Type B pancreatic cell (in vitro differentiated cells): ENCODE measurements around a stretch of chr7.

- PRO-cap = no peak
Measured at GRCh38 chr7:131976930-131977164, 420.4 kb upstream of the PODXL start.

GRCh38 chr7:132393689-132394355 lies 182.4 kb downstream of the PLXNA4 start:
- PRO-cap = no peak

- PRO-cap = no peak
Measured at GRCh38 chr7:132402233-132402490, 174.1 kb downstream of the PLXNA4 start.

GRCh38 chr7:132434123-132434562 lies 142.1 kb downstream of the PLXNA4 start:
- PRO-cap = no peak

- PRO-cap = no peak
Measured at GRCh38 chr7:132508016-132508767, 68.1 kb downstream of the PLXNA4 start.

- PRO-cap = no peak
Measured at GRCh38 chr7:133416332-133416925, 163.6 kb downstream of the EXOC4 start.

- PRO-cap = no peak
Measured at GRCh38 chr7:133708694-133709343, 418.3 kb upstream of the LRGUK start.

DNA sequence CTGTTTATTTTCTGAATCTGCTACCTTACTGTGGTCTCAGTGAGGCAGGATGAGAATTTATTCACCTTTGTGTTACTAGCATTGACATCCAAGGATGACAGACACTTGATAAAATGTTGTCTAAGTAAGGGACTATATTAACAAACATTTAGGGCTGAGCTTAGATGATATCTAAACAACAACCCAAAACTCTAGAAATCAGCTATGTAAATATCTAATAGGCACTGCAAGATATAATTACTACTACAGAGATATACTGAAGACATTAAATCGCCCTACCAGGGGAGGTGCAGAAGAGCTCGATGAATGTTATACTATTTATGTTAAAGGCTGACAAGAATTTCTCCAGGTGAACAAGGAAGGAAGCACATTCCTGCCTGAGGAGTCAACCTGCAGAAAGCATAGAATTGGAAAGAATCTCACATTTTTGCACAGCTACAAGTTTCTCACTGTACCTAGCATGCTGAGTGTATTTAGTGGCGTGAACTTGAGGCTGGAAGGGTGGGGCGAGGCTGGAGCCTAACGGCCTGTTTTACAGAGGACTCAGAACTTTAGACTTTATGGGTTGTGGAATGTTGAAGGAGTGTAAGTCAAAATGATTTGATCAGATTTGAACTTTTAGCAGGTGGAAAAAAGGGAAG lies 373.7 kb upstream of the LRGUK start:
- PRO-cap = no peak

DNA sequence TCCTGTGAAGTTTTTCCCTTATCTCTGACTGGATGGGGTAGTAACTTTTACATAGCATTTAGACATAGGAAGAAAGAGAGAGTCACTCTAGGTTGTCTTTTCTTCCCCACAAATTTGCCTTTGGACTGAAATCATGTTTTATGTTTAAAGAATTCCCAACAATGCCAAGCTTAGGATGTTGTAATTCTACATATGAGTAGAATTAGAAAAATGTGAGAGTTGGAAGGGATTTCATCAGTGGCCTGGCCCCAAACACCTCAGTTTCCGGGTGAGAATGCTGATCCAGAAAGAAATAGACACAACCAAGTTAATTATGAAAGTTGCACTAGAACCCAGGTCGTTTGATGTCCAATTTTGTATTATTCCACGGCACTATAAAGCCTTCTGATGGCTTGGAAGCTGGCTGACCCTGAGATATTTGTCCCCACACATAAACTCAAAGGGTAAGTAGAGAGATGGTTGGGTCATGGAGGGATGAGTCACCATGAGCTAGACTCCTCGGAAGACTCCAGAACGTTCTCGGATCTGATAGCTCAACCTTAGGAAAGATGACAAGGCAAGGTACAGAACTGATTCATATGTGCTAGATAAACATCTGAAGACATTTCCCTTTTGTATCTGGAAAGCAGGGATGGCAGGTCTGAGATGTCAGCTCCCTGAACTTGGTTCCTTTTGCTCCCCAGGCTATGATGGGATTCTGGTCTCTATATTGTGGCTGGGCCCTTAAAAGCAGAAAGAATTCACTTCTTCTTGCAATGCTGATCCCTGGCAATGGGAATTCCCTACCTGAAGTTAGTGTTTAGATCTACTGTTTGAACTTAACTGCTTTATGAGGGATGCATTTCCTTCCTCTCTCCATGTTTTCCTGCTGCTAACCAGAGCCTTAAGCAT lies 48.8 kb upstream of the SLC35B4 start:
- PRO-cap = no peak

GRCh38 chr7:134515824-134516284 lies 11.5 kb upstream of the AKR1B10 start:
- PRO-cap = no peak

- PRO-cap = no peak
Measured at GRCh38 chr7:134562178-134562456, 13.2 kb downstream of the AKR1B15 start.

DNA sequence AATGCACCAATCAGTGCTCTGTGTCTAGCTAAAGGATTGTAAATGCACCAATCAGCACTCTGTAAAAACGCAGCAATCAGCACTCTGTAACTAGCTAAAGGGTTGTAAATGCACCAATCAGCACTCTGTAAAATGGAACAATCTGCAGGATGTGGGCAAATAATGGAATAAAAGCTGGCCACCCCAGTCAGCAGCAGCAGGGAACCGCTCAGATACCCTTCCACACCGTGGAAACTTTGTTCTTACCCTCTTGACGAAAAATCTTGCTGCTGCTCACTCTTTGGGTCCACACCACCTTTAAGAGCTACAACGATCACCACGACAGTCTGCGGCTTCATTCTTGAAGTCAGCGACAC lies 16.0 kb downstream of the AKR1B15 start:
- PRO-cap = no peak

DNA sequence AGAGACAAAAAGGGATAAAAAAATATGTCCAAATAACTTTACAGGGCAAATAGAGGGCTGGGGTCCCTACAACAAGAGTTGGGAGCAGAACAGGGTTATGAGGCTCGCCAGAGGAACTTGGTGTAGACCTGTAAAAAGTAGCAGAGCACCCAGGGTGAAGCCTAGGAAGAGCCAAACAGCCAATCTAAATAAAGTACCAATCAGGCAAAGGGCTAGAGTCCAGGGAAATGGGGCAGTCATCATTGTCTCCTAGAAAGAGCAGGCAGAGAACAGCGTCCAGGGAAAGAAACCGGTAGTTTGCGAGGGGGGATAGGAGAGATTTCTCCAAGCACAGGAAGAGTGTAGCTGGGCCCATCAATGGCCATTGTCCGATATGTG lies 60.1 kb upstream of the CALD1 start:
- PRO-cap = no peak

DNA sequence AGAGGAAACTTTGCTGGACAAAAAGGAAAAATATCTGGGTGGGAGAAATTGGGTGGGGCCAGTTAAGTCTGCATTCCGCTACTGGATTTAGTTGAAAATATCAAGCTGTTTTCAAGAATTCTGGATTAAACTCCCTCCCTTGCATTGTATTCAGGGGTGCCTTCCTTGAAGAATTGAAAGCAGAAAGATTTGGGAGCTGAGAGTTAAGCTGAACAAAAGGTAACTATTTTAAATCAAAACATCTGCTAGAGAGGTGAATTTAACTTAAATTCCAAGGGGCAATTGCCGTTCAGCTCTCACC lies 34.1 kb upstream of the CALD1 start:
- PRO-cap = no peak

DNA sequence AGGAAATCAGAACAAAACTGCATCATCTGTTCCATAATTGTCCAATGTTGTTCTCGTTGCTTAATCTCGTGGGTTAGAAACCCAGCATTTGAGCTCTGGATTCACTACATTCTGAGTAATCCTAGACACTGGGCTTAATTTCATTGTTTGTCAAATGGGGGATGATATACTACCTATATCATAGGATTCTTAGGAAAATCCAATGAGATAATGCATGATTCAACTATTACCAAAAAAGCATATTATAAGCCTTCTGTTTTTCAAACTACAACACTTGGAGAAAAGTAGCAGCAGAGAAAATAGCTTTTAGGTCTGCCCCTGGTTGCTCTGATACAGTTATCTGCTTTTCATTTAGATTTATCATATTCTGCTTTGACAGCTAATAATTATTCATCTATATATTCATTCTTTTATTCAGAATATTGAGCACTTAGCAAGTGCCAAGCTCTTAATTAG lies 49.1 kb downstream of the CALD1 start:
- PRO-cap = no peak

- PRO-cap = no peak
Measured at GRCh38 chr7:134867536-134867814, 88.0 kb downstream of the CALD1 start.

DNA sequence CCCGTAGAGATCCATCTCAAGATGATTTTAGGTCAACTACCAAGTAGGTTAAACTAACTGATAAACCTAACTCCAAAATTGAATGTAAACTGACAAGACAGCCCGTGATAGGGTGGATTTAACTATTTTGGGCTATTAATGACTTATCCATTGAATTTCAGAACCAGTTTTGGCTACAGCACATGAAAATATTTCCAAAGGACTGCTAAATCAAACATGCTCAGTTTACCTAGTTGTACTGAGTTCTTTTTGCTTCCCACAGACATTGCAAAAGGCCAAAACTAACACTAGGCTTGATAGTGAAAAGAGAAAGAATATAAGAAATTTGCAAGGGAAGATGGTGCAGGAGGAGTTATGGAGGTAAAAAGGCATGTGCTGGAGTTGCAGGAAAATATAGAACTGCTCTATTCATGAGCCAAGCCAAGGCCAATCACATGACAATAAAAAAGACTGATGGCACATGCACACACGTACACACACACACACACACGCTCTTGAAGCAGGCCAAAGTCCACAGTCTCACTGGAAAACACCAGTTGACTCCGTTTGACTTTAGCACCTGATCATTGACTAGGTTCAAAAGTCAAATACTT lies 76.0 kb upstream of the AGBL3 start:
- PRO-cap = no peak

DNA sequence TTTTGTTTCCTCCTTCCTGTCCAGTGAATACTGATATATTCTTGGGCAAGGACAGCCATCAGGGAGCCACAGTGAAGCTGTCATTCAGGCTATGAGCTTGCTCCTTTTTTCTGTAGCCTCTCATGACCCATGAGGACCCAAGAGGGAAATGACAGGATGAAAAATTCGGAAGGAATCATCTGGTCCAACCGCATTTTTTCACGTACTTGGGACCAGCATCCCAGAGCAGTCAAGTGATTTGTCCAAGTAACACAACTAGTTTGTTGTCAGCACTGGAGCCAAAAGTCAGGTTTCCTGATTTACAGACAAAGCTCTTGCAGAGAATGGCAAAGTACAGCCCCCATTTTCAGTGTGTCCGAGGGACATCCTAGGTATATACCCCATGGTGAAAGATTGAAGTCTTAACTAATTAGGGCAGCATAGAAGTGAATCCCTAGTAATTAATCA lies 47.1 kb upstream of the AGBL3 start:
- PRO-cap = no peak

- PRO-cap = no peak
Measured at GRCh38 chr7:134985978-134986300, 369 bp upstream of the AGBL3 start.

- PRO-cap = no peak
Measured at GRCh38 chr7:135161349-135161990, 9.0 kb downstream of the CYREN start.